Endothelial cell of umbilical vein (primary cell): ENCODE data around the genes NSRP1 and GOSR1.

DNA sequence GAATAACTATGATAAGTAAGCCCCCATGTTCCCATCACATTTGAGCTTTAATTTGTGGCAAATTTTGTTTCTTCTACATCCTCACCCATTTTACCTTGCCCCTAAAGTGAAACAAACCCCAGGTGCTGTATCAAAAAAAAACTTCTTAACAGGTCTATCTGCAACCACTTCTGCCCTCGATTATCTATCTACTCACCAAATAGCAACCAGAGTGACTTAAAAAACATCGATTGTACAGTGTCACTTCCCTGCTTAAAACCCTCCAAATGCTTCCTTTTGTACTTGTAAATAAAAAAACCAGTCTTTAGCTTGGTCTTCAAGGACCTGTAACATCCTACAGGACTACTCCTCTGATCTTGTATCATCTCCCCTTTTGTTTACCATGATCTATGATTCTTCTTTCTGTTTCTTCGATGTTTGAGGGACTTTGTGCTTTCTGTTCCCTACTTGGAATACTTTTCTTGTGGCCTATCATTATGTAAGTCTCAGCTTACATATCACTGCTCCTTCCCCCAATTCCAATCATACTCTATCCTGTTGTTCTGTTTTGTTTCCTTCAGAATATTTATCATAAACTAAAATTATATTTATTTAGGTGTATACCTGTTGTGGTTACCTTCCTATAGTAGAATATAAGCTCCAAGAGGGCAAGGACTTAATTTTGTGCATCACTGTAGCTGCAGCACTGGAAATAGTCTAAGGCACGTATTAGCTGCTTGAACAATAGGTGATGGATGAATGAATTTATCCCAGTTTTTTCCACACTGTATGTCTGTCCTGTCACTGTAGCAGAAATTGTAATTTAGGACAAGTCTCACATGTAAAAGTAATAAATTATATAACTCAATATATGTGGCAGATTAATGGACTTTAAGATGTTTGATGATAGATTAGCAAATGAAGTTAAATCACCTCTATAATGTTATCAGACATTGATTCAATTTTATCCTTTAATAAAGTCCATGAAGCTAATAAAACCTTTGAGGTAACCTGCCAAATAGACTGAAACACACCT is 82.9 kb upstream of the CORO6 start:
- PRO-cap, result no peak
CAGE:
- cytosol, long polyA minus RNA, result no peak
- cytosol, long polyA plus RNA, result no peak
- long polyA plus RNA, result no peak
- nucleus, long polyA minus RNA, result no peak
- nucleus, long polyA plus RNA, result no peak

GRCh38 chr17:29760217-29760709 is 137.6 kb upstream of the CORO6 start:
- PRO-cap, result no peak
CAGE:
- cytosol, long polyA minus RNA, result no peak
- cytosol, long polyA plus RNA, result no peak
- long polyA plus RNA, result no peak
- nucleus, long polyA minus RNA, result no peak
- nucleus, long polyA plus RNA, result no peak

GRCh38 chr17:29769863-29770749 is 147.4 kb upstream of the CORO6 start:
- PRO-cap, result no peak
CAGE:
- cytosol, long polyA minus RNA, result no peak
- cytosol, long polyA plus RNA, result no peak
- long polyA plus RNA, result no peak
- nucleus, long polyA minus RNA, result no peak
- nucleus, long polyA plus RNA, result no peak

GRCh38 chr17:29928814-29929948 is 847 bp downstream of the SSH2 start:
- PRO-cap, result bidirectional peak, plus-strand start at chr17:29929200, minus-strand start at chr17:29929226; bidirectional peak, plus-strand start at chr17:29929701, minus-strand start at chr17:29929608; bidirectional peak, plus-strand start at chr17:29929903, minus-strand start at chr17:29929788
CAGE:
- cytosol, long polyA minus RNA, result start-site peak on the plus strand at chr17:29929667-29929718, 20 reads
- cytosol, long polyA plus RNA, result start-site peak on the plus strand at chr17:29929693-29929718, 32 and 48 reads in 2 replicates
- long polyA plus RNA, result start-site peak on the plus strand at chr17:29929279-29929302, 6 and 9 reads in 2 replicates; start-site peak on the plus strand at chr17:29929376-29929493, 9 and 7 reads in 2 replicates; start-site peak on the plus strand at chr17:29929689-29929728, 18 and 77 reads in 2 replicates
- nucleus, long polyA minus RNA, result start-site peak on the plus strand at chr17:29929415-29929499, 12 reads; start-site peak on the plus strand at chr17:29929695-29929699, 27 reads; start-site peak on the plus strand at chr17:29929855-29929886, 21 reads
- nucleus, long polyA plus RNA, result no peak

DNA sequence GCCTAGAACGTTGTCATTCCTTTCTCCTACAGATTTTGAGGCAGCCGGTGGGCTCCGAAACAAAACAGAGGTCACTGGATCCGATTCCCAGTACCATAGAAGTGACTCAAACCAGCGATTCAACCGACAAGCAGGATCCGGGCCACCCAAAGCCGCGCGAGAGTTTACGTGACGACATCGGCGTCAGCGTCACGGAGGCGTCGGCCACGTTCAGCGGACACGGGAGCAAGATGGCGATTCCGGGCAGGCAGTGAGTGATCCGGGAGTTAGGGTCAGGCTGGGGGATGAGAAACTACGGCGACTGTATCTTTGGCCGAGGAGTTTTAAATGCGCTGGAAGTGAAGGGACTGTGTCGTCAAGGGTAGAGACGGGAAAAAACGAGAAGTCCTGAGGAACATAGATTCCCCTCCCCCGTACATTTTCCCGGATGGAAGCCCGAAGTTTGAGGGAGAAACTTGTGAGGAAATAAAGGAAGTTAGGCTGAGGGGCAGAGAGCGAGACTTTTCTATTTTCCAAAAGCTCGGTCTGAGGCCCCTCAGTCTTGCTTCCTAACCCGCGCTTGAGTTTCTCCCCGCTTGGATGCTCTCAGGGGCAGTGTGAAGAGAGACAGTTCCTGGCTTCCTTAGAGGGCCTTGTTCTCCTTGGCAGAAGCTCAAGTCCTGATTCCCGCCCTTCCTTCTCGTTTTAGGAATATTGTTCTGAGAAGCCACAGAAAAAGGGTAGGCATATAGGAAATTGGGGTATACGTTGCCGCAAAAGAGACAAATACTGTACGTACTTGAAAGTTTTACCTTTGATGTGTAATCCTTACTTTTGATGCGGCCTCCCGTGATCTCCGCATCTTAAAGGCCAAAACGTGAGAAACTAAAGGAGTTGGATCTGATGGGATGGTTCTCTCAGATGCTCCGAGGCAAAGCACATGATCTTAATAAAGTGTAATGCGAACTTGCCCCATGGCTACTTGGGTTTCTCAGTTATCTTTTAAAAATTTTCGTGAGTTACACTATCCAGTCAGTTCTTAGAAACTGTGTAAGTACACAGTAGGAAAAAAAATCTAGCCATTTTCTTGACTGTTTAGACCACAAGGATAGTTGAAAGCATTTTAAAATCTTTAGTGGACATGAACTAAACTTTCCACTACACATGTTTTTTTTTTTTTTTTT is at the start of gene NSRP1:
Gene NSRP1 (plus strand): TSS at position 203 of the 1,163 bp plus-strand sequence.
- PRO-cap, result bidirectional peak, plus-strand start at position 216 of the sequence, minus-strand start at position 103 of the sequence
CAGE:
- cytosol, long polyA minus RNA, result start-site peak on the plus strand centred at position 211 of the sequence, 23 bp wide, 757 reads
- cytosol, long polyA plus RNA, result start-site peak on the plus strand centred at position 222 of the sequence, 41 bp wide, 1,982 and 1,519 reads in 2 replicates
- long polyA plus RNA, result start-site peak on the plus strand centred at position 208 of the sequence, 35 bp wide, 2,098 and 1,834 reads in 2 replicates
- nucleus, long polyA minus RNA, result start-site peak on the plus strand centred at position 219 of the sequence, 35 bp wide, 4,846 reads
- nucleus, long polyA plus RNA, result start-site peak on the plus strand centred at position 215 of the sequence, 21 bp wide, 747 and 1,328 reads in 2 replicates

- PRO-cap, result no peak
CAGE:
- cytosol, long polyA minus RNA, result no peak
- cytosol, long polyA plus RNA, result no peak
- long polyA plus RNA, result no peak
- nucleus, long polyA minus RNA, result no peak
- nucleus, long polyA plus RNA, result no peak
These were observed 12.7 kb downstream of the SLC6A4 start for GRCh38 chr17:30222709-30223295.

DNA sequence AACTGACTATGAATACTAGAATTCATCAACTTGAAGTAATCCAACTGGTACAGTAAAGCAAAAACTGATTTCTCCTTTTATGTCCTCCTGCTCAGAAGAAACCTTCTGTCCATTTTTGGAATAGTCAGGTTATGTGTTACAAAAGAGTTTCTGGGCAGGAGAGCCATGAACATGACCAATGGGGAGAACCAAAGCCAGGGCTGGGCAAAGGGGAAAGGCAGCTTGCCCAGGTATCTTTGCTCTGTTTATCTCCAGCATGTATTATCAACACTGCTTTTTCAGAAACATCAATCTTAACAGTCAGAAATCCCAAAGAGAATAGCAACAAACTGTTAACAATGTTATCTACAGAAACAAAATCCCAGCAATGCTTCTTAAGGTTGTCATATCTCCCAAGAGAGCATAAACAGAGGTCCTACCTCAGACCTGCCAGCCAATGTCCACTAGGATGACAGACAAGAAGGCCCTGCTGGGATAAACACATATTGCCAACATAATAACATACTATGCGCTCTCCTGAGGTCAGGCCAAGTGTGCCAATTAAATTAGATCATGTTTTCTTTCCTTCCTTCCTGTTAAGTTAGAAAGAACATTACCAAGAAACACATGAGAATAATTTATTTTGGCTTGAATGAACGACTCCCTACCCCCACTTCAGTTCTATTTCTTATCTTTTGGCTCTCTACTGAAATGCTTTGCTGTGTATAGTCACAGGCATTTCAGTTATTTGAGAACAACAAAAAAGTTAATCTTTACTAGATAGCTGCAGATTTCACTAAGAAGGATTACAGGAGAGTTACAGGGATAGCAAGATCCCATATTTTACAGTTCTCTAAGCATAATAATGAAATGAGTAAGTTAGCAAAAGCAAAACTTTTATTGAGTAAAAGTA is 27.9 kb downstream of the BLMH start:
- PRO-cap, result no peak
CAGE:
- cytosol, long polyA minus RNA, result no peak
- cytosol, long polyA plus RNA, result no peak
- long polyA plus RNA, result no peak
- nucleus, long polyA minus RNA, result no peak
- nucleus, long polyA plus RNA, result no peak

DNA sequence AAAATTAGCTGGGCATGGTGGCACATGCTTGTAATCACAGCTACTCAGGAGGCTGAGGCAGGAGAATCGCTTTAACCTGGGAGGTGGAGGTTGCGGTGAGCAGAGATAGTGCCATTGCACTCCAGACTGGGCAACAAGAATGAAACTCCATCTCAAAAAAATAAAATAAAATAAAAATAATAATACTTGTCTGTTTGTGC is 24.1 kb downstream of the CPD start:
- PRO-cap, result no peak
CAGE:
- cytosol, long polyA minus RNA, result no peak
- cytosol, long polyA plus RNA, result no peak
- long polyA plus RNA, result no peak
- nucleus, long polyA minus RNA, result no peak
- nucleus, long polyA plus RNA, result no peak

- PRO-cap, result bidirectional peak, plus-strand start at chr17:30477408, minus-strand start at chr17:30477232; bidirectional peak, plus-strand start at chr17:30477879, minus-strand start at chr17:30477846; unidirectional peak, minus-strand start at chr17:30477941
CAGE:
- cytosol, long polyA minus RNA, result start-site peak on the plus strand at chr17:30477422-30477427, 244 reads
- cytosol, long polyA plus RNA, result start-site peak on the plus strand at chr17:30477407-30477430, 330 and 568 reads in 2 replicates
- long polyA plus RNA, result start-site peak on the plus strand at chr17:30477412-30477430, 1,014 and 1,073 reads in 2 replicates
- nucleus, long polyA minus RNA, result start-site peak on the plus strand at chr17:30477411-30477424, 894 reads
- nucleus, long polyA plus RNA, result start-site peak on the plus strand at chr17:30477402-30477432, 398 and 289 reads in 2 replicates
These were observed at the start of gene GOSR1 for GRCh38 chr17:30477072-30478257. TSS of gene GOSR1 (plus strand) at chr17:30477408.

- PRO-cap, result no peak
CAGE:
- cytosol, long polyA minus RNA, result no peak
- cytosol, long polyA plus RNA, result no peak
- long polyA plus RNA, result no peak
- nucleus, long polyA minus RNA, result no peak
- nucleus, long polyA plus RNA, result no peak
These were observed 94.4 kb downstream of the GOSR1 start for GRCh38 chr17:30571575-30571952.

- PRO-cap, result bidirectional peak, plus-strand start at chr17:30600197, minus-strand start at chr17:30600060
CAGE:
- cytosol, long polyA minus RNA, result no peak
- cytosol, long polyA plus RNA, result no peak
- long polyA plus RNA, result no peak
- nucleus, long polyA minus RNA, result no peak
- nucleus, long polyA plus RNA, result no peak
These were observed 122.5 kb downstream of the GOSR1 start for GRCh38 chr17:30599535-30600264.

DNA sequence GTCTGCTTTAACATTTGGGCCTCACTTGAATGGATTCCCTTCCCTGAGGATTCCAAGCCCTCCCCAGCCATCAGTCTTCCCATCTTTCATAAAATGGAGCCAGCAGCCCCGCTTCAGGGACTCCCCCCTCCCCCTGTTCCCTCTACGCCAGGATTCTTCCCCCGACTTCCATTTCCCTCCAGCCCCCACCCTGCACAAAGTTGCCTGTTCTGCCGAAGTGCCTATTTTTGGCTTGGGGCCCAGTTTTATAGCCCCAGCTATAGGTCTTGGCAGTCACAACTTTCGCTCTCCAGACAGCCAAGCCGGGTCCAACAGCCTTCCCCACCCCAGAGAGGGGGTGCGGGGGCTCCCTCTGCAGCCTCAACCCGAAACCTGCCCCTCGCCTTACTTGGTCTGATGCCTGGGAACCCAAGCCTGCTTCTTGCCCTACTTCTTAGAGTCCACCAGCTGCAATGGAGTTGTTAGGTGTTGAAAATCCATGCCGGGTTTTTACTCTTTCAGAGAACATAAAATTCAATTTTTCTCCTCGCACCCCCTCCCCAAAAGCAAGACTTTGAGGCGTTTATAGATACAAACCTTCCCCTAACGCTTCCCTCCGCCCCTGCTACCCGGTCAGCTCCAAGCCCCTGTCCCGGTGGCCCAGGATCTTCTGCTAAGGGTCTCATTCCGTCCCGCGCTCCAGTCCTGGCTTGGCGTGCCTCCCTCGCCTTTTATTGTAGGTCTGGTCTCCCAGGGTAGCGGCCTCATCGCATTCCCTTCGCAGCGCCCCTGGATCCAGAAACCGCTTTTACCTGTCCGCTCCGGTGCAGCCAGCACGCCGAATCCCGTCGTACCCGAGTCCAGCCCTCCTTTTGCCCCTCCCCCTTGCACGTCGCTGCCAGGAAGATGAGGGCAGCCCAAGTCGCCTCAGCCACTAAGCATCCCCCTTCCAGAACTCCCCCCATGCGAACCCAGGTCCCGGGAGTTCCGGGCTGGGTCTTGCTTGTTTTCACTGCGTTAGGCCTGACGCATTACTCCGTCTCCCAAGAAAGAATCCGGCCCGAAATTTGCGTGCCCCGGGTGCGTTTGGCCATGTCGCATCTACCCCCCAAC is 116.6 kb downstream of the CRLF3 start:
- PRO-cap, result bidirectional peak, plus-strand start at position 1,010 of the sequence, minus-strand start at position 839 of the sequence
CAGE:
- cytosol, long polyA minus RNA, result no peak
- cytosol, long polyA plus RNA, result no peak
- long polyA plus RNA, result no peak
- nucleus, long polyA minus RNA, result start-site peak on the minus strand centred at position 563 of the sequence, 81 bp wide, 14 reads; start-site peak on the minus strand centred at position 834 of the sequence, 17 bp wide, 18 reads
- nucleus, long polyA plus RNA, result no peak

DNA sequence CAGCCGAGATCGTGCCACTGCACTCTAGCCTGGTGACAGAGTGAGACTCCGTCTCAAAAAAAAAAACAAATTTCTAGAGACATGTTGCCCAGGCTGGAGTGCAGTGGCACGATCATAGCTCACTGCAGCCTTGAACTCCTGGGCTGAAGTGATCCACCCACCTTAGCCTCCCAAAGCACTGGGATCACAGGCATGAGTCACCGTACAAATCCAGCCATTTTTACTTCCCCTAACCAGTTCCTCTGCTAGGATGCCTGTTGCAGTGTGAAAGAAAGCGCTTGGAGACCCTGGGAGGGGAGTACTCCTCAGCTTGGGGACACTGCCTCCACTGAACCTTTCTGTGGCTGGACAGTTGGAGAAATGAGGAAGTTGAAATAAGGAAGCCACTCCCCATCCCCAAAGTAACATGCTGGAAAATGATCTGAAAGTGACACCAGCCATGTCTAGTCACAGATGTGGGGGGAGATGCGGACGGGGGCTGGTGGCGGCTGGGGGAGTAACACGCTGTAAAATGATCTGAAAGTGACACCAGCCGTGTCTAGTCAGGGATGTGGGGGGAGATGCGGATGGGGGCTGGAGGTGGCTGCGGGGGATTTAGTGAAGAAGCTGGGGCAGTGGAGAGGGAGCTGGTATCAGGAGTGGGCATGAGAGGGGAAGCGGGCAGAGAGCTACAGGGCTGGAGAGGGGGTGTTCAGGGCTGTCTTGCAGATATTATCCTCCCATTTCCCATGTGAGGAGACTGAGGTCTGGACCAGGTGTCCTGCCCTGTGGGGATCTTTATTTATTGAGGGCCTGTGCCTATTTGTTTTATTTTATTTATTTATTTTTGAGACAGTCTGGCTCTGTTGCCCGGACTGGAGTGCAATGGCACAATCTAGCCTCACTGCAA is 95.9 kb downstream of the CRLF3 start:
- PRO-cap, result no peak
CAGE:
- cytosol, long polyA minus RNA, result no peak
- cytosol, long polyA plus RNA, result no peak
- long polyA plus RNA, result no peak
- nucleus, long polyA minus RNA, result no peak
- nucleus, long polyA plus RNA, result no peak

DNA sequence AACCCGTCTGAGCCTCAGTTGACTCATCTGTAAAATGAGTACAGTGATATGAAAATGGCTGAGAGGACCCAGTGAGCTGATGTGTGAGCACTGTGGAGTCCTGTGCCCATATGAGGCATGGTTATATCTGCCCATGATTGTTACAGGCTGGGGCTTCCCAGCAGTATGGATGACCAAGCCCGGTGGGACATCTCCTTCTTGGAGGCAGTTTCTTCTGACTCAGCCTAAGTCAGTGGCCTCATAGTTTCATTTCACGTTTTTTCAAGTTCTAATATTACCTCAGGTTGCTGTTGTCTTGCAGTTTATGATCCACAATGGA is 4.7 kb downstream of the ADAP2 start:
- PRO-cap, result no peak
CAGE:
- cytosol, long polyA minus RNA, result no peak
- cytosol, long polyA plus RNA, result no peak
- long polyA plus RNA, result no peak
- nucleus, long polyA minus RNA, result no peak
- nucleus, long polyA plus RNA, result no peak

GRCh38 chr17:31051952-31052590 is 42.7 kb upstream of the NF1 start:
- PRO-cap, result no peak
CAGE:
- cytosol, long polyA minus RNA, result no peak
- cytosol, long polyA plus RNA, result no peak
- long polyA plus RNA, result no peak
- nucleus, long polyA minus RNA, result no peak
- nucleus, long polyA plus RNA, result no peak

DNA sequence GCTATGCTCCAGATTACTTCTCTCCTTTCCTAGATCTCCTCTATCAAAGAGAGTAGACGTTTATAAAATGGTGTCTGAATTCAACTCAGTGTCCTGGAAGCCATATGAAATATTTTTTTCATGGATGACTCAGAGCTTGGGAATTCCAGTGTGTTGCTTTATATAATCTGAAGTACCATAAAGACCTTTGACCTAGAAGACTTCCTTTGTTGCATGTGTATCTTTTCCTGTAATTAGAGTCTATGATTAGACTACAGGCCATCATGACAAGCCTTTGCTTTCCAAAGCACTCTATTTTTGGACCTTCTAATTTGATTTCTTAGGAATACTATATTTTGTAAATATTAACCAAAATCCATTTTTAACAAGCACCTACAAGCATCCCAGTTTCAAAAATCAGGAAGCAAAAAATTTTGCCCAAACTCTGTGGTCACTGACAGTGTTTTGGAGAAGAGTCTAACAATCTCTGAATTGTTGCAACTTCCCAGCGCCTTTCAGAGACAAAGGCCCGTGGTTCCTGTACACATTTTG is 26.9 kb upstream of the NF1 start:
- PRO-cap, result no peak
CAGE:
- cytosol, long polyA minus RNA, result no peak
- cytosol, long polyA plus RNA, result no peak
- long polyA plus RNA, result no peak
- nucleus, long polyA minus RNA, result no peak
- nucleus, long polyA plus RNA, result no peak

DNA sequence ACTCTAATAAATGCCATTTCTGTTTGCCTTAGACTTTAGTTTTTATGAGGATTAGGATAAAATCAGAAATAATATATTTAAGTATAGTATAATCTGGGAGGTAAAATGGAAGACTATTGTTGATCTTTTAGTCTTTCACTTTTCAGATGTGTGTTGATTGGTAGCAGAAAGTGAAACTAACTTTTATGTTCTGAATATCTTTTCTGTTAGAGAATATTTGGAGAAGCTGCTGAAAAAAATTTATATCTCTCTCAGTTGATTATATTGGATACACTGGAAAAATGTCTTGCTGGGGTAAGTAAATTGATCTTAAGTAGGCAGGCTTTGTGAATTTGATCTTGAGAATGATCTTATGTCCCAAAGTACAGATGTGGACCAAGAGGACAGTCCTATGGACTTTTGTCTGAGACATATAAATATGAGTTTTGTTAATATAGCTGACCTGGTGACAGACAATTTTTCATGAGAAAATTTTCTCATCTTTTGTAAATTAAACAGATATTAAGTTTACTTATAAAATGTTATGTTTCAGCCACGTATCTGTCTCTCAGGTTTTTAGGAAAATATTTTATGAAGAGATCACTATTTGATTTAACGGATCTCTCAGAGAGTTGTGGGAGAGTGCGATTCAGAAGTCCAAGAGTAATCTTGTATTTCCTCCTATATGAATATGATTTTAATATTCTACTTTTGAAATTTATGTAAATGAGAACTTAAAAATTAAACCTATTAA is 64.2 kb downstream of the NF1 start:
- PRO-cap, result no peak
CAGE:
- cytosol, long polyA minus RNA, result no peak
- cytosol, long polyA plus RNA, result no peak
- long polyA plus RNA, result no peak
- nucleus, long polyA minus RNA, result no peak
- nucleus, long polyA plus RNA, result no peak

DNA sequence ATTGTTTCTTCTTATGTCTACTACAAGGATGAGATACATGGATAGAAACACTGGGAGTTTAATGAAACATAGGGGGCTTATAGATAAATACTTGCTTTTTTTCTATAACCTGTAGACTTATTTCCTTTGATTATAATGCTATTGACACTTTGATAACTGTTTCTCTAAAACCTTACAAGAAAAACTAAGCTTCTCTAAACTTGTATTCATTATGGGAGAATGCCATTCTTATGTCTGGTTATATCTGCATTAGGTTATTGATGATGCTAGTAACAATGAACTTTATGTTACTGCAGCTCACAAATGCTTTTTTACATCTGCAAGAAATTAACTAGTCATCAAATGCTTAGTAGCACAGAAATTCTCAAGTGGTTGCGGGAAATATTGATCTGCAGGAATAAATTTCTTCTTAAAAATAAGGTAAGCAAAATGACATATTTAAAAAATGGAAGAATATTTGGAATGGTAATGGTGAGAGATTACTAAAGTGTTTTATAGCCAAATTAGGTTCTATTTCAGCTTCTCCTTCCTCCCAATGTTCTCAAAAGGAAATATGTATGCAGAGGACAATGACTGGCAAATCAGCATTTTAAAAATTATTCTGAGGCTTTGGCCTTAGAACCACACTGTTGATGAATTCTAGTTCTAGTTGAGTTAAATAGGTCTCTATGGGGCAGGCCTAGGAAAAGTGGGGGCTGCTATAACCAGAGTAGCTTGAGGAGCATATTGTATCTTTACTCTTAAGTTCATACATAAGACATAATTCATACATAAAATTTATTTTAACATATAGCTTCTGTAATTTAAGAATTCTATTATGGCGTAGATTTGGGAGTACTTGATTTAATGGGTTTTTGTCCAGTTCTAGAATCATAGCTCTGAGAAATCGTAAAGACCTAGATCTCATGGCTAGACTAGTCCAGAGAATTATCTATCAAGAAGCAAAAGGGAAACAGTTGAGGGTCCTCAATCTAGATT is 73.6 kb downstream of the OMG start:
- PRO-cap, result no peak
CAGE:
- cytosol, long polyA minus RNA, result no peak
- cytosol, long polyA plus RNA, result no peak
- long polyA plus RNA, result no peak
- nucleus, long polyA minus RNA, result no peak
- nucleus, long polyA plus RNA, result no peak

- PRO-cap, result no peak
CAGE:
- cytosol, long polyA minus RNA, result no peak
- cytosol, long polyA plus RNA, result no peak
- long polyA plus RNA, result no peak
- nucleus, long polyA minus RNA, result no peak
- nucleus, long polyA plus RNA, result no peak
These were observed 64.4 kb downstream of the OMG start for GRCh38 chr17:31232487-31233257.

DNA sequence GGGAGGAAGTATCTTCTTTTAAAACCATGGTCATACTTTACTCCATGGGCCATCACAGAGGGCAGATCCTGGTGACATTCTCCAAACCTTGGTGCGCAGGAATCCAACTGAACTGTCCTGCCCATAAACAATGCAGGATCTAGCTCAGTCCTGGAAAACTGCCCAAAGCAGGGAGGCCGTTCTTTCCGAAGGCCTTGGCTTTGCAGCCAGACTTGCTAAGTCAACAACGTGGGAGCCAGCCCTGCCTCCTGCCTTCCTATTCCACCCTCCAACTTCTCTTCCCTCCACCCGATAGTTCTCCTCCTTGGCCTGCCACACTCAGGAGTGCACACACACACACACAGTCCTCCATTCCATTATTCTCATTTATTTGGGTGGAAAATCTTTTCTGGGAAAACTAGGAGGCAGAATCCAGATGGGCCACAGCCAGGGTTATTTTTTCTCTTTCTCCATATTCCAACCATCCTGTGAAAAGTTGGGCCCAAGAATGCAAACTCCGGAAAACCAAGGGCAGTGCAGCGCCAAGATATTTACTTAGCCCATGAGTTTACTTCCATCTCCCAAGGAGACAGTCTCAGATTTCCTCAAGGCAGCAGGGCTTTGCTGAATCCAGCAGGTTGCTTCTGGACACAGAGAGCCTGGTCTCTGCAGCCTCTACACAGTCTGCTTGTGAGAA is 15.9 kb downstream of the COPRS start:
- PRO-cap, result unidirectional peak, plus-strand start at position 209 of the sequence
CAGE:
- cytosol, long polyA minus RNA, result no peak
- cytosol, long polyA plus RNA, result no peak
- long polyA plus RNA, result no peak
- nucleus, long polyA minus RNA, result no peak
- nucleus, long polyA plus RNA, result no peak